GM12891 (cell line): ENCODE results near the gene CNTNAP5.

DNA sequence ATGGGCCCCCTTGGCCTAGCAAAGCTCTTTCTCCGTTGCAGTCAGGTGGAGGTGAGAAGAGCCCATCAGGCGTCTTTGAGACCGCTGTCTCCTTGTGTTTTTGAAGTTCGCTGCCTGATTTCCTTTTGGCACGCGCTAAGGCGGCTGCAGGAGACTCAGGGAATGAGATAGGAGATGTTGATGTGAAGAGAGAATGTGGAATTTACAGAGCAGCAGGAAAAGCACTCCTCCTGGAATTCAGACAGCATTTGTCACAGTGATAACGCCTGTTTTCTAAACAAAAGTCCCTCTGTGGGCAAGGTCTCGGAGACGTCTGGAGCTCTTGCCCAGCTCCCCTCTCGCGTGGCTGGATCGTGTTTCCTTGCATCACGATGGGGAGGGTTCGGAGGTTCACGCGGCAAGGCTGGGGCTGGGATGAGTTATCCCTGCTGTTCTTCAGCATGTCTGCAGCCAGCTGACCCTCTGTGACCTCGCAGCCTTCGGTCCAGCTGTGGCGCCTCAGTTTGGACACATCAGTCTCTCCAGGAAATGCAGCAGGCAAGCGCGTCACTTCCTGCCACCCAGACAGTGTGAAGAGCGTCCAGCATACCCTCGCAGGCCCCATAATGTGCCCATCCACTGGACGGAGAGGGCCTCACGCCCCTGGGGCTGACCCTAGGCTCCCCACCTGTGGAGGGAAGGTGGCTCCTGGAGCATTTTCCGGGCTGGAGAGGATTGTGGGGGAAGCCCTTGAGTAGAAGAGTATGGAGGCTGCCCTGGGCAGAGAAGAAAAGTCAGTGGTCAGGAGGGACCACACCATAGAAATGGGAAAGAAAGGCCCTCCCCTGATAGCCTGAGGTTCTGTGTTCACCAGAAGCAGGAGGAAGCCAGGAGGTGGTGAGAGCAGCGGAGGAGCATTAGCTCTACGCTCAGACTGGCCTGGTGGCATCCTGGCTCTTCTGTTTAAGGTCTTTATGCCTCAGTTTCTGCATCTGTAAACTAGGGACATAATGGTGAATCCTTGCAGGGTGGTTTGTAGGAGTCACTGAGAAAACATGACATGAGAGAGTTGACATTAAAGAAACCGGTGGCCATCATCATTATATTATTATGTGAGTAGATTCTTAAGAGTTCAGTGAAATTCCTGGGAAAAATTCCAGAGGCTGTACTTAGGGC is 30.4 kb downstream of the GLI2 start:
- RRBS, result no CpG with 5 or more reads among the region's 30 CpGs

DNA sequence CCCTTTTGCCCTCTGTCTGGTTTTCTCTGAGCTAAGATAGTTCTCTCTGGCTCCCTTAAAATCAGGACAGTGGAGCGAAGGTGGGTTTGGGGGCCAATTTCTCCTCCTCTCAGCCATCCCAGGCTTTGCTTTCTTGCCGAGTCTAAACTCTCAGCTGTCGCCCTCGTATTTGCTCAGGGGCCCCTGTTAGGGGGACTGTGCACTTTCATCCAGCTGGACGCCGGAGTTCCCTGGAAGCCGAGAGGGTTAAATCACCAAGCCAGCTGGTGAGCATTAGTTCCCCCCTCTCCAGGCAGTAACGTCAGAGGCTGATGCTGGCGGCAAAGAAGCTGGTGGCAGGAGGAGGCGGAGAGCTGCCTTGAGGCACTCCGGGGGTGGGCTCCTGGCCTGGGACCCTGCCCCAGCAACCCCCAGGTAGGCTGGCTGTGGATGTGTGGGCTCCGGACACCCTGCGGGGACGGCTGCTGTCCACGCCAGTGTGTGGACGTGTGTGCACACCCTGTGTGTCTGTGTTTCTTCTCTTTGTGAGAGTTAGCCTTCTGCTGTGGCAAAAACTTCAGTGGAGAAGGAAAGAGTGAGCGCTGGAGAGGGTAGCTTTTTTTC is 84.6 kb downstream of the GLI2 start:
- RRBS, result 79% methylated on average over 2 of the region's 17 CpGs

- RRBS, result no CpG with 5 or more reads among the region's 7 CpGs
These were observed 89.0 kb downstream of the TFCP2L1 start for GRCh38 chr2:121195902-121196504.

GRCh38 chr2:124025054-124025700 is at the start of gene CNTNAP5:
TSS of gene CNTNAP5 (plus strand) at chr2:124025287.
- RRBS, result 22% methylated on average over 7 of the region's 52 CpGs

- RRBS, result no CpG with 5 or more reads among the region's 7 CpGs
These were observed 130.1 kb downstream of the CNTNAP5 start for GRCh38 chr2:124155173-124155673.

DNA sequence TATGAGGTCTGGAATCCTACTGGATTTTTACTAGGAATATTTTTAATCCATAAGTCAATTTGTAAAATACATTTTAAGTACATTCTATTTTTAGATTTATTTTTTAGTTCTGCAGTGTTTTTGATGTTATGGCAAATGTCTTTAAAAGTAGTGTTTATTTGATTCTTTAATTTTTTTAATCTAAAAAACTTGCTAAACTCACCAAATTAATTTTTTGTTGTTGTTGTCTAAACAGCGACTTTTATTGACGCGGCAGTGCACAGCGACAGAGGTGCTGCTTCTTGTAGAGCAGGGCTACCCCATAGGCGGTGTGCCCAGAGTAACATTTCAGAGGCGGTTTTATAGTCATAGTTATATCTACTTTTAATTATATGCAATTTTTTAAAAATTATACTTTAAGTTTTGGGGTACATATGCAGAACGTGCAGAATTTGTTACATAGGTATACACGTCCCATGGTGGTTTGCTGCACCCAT is 1124.2 kb downstream of the CNTNAP5 start:
- RRBS, result no CpG with 5 or more reads among the region's 8 CpGs

DNA sequence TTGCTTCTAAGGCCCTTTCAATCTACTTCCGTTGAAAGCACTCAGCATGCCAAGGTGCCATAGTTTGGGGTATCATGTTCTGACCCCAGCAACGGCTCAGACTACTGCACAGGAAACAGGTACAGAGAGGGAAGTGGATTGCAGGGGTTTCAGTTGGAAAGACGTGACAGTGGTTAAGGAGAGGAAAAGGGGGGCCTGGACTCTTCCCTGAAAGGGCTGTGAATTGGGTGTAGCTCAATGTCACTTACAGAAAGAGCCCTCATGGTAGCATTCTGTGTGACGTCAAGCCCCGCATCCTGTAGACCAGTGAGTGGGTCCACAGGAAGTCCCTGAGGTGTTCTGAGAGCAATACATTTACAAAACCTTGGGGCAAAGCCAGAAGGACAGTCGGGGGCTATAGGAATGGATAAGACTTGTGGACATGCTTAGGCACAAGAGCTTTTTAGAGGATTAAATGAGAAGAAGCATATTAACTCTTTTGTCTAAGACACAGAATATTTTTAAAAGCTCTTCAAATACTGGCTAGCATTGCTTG is 121.4 kb upstream of the GYPC start:
- RRBS, result no CpG with 5 or more reads among the region's 6 CpGs

- RRBS, result no CpG with 5 or more reads among the region's 3 CpGs
These were observed 11.4 kb upstream of the GYPC start for GRCh38 chr2:126644509-126645086.

DNA sequence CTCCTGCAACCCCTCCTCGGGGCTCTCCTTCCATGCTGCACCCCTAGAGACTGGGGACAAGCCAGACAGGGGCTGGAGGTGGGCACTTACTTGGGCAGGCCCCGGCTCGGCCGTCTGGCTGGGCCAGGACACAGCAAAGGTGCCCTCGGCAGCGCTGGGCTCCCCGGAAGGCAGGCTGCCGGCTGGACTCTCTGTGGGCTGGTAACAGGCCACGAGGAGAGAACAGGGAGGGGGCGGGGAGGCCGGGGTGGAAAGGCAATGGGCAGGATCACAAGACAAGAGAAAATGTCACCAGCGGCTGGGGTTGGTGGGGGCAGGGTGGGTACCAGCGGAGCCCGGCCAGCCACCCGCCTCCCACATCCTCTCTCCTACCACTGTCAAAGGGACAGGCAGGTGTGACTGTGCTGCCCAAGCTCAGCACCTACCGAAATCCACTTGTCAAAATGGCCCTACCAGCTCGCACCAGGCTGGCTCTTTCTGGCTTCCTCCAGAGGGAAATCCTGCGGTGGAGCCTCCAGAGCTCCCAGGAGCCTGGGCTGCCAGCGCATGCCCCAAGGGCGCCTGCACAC is 54.7 kb downstream of the BIN1 start:
- RRBS, result 91% methylated on average over 8 of the region's 20 CpGs

DNA sequence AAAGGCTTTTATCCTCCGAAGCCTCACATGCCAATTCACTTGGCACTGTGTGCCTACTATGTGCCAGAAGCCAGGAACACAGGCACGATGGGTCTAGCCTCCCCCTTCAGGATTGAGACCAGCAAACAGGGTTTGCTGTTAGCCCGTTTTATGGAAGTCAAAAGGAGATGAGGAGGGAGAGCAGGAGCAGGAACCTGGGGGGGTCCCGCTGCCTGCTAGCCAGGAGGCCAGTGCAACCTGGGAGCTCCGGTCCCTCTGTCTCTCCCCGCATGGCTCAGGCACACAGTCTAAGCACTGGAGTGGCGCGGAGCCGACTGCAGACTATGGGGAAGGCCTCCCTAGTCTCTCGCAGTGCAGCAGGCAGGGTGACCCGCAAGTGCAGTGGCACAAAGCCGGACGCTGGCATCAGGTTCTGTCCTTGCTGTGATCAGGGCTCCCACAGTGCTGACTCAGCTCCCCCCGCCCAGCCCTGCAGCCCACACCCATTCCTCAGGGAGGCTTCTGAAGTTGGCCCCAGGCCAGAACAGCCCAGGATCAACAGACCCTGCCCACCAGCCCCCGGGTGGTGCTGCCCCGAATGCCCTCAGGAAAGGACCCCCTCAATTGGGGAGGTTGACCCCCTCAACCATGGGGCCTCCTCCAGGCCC is 12.5 kb downstream of the BIN1 start:
- RRBS, result no CpG with 5 or more reads among the region's 16 CpGs

DNA sequence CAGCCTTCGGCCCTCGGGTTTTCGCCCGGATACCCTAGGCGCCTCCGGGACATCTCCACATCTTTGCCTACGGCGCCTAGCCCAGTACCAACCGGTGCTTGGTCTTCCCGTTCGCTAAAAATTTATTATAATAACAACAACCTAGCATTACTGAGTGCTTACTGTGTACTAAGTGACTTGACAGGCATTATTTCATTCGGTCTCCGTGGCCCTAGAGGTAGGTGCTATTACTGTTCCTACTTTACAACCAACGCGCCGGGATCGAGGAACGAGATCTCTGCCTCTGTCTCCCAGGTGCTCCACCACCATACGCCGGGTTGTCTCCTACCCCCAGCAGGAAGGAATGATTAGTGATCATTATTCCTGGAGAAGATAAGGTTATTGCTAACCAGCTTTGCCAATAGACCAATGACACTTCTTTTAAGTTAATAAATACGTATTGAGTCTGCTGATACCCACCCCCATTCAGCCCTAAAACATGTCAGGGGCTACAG is 692 bp upstream of the BIN1 start:
- RRBS, result 1% methylated on average over 6 of the region's 21 CpGs

DNA sequence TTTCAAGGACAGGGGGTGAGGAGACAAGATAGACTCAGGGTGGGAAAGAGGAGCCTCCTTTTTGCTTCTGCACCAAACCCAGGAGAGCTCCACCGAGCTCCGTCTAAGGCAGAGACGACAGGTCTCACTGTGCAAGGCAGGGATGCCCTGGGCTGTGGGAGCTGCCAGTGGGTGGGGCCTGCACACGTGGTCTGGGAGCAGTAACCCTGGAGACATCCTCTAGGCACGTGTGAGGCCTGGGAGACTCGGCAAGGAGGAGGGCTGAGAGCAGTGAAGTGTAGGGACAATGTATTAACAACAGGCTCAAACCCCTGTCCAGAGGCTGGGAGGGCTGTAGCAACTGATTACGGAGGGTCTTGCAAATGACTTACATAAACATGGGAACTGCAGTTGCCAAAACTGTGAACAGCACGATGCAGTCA is 45.2 kb downstream of the CYP27C1 start:
- RRBS, result no CpG with 5 or more reads among the region's 8 CpGs

DNA sequence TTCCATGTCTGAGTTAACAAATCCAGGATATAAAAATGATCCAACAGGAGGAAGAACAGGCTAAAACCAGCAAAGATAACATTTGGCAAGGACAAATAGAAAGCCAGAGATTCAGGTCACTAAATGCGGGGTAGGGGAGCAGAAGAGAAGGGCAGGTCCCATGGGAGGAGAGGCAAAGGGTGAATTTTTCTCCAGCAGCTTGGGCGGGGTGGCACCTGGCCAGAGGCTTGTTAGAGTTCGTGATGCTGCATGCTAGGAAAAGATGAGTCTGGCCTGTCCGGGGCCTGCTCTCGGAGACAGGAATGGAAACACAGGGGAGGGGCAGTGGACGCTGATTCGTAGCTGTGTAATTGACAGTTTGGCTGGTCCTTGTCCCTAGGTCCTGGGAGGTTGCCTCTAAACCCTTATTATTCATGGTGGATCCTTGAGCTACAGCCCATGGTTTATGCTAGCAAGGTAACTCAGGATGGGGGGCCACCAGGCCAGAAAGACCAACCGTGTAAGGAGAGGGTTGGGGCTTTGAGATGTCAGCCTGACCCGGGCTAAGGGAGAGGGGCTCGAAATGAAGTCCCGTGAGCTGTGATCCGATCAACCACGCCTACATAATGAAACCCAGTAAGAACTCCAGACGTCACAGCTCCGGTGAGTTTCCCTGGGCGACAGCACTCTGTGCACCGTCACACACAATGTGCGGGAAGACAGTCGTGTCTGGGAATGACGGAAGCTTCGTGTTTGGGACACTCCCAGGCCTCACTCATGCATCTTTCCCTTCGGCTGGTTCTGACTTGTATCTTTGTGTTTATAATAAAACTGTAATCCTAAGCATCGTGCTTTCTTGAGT is 44.5 kb downstream of the CYP27C1 start:
- RRBS, result 72% methylated on average over 2 of the region's 23 CpGs

GRCh38 chr2:127217959-127218477 is 2.1 kb downstream of the CYP27C1 start:
- RRBS, result no CpG with 5 or more reads among the region's 8 CpGs

GRCh38 chr2:127351586-127352266 is 36.0 kb downstream of the MAP3K2 start:
- RRBS, result no CpG with 5 or more reads among the region's 8 CpGs

GRCh38 chr2:127370903-127371641 is 16.7 kb downstream of the MAP3K2 start:
- RRBS, result no CpG with 5 or more reads among the region's 16 CpGs

DNA sequence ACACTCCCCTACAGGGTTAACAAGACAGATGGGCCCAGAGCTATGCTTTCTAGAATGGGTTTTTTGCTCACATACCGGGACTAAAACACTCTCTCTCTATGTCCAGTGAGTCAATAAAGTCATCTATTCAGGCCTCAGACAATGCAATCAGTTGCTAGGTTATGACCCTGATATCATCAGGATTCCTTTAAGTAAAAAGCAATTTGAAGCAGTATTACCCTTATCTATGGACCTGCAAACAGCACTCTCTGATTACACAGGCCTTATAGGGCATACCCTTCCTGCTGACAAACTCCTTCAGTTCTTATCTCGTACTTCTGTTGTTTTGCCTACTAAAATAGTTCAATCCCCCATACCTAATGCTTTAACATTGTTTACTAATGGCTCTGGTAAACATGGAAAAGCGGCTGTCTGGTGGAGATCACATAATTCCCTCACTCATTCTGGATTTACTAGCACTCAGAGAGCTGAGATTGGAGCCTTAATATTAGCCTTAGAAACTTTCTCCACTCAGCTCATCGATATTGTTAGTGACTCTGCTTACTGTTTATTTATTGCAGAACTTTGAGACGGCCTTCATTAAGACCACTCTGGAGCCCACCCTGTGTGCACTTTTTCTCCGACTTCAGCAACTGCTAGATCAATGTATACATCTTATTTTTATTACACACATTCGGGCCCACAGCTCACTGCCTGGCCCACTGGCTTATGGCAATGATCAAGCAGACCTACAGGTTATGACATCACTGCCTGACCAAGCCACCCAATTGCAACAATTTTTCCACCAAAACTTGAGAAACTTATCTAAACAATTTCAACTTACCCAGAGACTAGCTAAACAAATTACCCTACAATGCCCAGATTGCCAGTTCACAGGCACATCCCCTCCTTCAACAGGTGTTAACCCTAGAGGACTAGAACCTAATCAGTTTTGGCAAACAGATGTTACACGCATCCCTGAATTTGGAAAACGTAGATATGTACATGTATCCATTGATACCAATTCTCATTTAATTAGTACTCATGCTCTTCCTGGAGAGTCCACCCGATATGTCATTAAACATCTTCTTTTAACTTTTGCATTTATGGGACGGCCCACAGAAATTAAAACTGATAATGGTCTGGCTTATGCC is 13.7 kb downstream of the MAP3K2 start:
- RRBS, result no CpG with 5 or more reads among the region's 11 CpGs

- RRBS, result no CpG with 5 or more reads among the region's 8 CpGs
These were observed 12.8 kb downstream of the MAP3K2 start for GRCh38 chr2:127374820-127375574.

DNA sequence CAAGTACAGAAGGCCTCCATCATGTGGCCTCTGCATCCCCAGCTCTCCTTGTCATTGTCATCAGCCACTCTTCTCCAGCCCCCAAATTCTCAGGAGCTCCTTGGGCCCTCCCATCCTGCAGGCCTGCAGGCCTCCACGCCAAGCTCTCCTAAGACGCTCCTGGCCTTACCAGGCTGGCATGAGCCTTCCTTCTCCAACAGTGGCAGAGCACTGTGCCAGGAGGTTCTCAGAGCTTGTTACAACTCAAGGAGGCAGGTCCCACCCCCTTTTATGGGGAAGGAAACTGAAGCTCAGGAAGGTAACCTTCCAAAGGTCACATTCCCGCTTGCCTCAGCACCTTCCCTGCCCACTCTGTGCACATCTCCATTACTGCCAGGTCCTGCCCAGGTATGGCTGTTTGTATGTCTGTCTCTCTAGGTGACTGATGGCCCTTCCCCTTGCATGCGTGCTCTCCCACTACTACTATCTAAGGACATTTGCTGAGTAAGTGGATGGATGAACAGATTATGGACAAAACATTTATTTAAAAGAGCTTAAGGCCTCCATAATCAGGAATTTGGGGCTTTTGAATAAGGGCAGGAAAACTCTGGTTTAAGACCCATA is 14.6 kb upstream of the MAP3K2 start:
- RRBS, result no CpG with 5 or more reads among the region's 4 CpGs